Epithelial cell of esophagus (primary cell): ENCODE results near the genes AKR1C4, CALML5 and ASB13.

- RRBS, result no CpG with 5 or more reads among the region's 7 CpGs
Observed at GRCh38 chr10:5017696-5018545, 14.3 kb upstream of the AKR1C2 start.

DNA sequence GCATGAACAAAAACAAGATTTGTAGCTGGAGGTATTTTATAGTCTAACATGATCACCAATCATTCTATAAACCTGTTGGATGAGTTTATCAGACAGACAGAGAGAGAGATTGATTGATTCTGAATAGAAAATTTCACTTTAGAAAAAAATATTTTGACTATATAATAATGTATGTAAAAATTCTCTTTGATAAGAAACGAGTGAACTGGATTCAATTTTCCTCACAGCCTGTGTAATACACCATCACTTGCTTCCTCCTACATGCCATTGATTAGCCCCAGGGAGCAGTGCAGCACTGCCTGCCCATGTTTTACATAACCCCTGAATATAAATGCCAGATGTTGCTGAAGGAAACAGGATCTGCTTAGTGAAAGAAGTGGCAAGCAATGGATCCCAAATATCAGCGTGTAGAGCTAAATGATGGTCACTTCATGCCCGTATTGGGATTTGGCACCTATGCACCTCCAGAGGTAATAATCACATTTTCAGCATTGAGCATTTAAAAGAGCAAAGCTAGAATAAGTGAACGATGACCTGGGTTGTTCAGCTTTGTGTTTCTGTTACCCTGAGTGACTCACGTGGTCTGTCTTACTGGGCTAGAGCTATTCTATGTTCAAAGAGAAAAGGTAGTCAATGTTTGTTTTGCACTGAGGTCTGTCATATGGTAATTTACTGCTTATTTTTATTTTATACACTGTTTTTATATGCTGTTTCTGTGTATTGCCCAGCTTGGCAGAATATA, at the start of gene AKR1C4:
Gene AKR1C4, plus strand, starts transcription at position 356 of the 742 bp plus-strand sequence.
- RRBS, result no CpG with 5 or more reads among the region's 5 CpGs

DNA sequence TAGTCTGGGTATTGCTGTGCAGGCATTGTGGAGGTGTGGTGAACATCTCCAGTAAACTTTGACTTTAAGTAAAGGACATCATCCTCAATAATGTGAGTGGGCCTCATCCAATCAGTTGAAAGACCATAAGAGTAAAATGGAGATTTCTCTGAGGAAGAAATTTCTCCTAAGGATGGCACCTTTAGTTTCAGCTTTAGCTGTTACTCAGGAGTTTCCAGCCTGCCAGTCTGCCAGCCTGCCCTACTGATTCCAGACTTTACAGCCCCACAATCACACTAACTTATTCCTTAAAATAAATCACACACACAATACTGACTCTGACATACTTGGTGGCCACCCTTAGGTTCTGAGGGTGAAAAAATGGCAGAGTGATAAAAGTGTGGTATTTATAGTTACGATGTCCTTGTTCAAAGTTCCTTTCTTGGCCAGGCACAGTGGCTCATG, 2.5 kb upstream of the TUBAL3 start:
- RRBS, result no CpG with 5 or more reads among the region's 1 CpG

DNA sequence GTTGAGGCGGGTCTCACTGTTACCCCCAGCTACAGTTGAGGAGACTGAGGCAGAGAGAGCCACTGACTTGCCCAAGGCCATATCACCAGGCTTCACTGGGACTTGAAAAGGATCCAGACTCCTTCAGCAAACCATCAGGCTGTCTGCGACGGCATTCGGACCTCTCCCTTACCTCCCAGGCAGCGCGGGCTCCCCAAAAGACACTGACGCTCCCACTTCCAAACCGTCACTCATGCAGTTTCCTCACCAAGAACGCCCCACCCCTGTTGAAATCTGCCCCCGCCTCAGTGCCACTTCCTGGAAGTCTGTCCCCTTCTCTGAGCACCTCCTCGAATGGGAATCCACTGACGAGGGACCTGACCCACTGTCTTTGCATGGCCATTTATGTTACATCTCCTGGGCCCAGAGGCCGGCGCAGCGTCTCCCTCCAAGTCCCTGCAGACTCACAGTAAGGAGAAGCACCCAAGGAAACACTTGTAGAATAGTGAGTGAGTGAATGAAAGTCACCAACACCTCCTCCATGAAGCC, 11.9 kb downstream of the CALML5 start:
- RRBS, result no CpG with 5 or more reads among the region's 15 CpGs

DNA sequence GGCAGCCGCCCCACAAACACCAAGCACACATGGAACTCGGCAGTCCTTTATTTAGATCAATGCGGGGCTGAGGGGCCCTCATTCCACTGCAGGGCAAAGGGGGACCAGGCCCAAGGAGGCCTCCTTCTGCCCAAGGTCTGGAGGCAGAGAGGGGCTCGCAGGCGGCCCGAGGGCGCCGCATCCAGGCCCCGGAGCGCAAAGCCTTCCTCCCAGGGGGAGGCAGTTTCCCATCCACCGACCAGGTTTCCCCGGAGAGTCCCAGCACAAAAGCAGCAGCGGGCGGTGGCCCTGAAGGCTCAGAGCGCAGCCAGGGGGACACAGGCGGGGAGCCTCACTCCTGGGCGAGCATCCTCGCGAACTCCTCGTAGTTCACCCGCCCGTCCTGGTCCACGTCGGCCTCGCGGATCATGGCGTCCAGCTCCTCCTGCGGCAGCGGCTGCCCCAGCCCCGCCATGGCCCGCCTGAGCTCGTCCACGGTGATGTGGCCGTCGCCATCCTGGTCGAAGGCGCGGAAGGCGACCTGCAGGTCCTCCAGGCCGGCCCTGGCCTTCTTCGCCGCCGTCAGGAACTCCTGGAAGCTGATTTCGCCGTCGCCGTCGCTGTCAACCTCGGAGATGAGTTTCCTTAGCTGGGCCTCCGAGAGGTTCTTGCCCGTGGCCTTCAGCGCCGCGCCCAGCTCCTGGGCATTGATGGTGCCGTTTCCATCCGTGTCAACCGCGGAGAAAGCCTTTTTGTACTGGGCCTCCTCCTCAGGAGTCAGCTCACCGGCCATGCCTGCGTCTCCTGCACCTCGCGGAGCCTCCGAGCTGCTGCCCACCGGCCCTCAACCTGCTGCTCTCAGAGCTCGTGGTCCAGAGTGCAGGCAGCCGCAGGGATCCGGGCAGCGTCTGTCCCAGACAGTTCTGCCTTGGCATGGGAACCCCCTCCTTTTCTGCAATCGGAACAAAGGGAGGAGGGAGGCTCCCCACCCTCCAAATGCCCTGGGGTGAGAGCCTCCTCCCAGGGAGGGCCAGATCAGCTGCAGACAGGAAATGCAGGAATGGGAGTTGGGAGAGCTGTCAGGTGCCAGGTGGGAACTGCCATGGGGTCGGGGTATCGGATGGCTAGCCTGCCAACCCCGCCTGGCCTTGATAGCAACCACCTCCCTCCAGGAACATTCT, at the start of gene CALML5:
Gene CALML5, minus strand, starts transcription at position 904 of the 1,160 bp plus-strand sequence.
- RRBS, result 69% methylated on average over 13 of the region's 72 CpGs

DNA sequence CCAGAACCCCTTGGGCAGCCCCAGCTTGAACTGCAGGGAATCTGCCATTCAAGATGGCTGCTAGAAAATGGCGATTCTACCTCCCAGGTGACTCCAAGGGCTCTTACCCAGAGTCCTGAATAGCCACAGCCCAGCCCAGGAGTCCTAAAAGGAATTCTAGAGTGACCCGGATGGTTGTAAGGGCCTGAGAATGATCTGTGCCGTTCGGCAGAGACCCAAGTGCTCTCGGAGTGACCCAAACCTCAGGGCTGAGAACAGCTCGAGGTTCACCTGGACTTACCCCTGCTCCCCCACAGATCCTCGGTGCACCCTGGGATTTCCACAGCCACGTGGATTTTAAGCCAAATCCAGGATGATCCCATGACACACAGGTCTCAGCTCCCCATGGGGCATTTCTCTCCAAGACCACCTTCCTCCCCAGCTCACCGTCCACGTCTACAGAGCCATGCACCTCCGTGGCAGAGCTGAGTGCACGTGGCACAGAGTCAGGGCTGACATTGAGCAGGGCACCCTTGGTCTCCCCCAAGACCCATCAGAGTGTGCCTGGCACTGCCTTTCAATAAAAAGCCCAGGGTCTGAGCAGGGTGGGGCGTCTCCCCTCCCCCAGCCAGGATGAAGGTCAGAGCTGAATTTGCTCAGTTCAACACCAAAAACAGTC, 29.2 kb downstream of the CALML3 start:
- RRBS, result no CpG with 5 or more reads among the region's 13 CpGs

- RRBS, result no CpG with 5 or more reads among the region's 8 CpGs
Observed at GRCh38 chr10:5587075-5587393, 62.3 kb downstream of the CALML3 start.

DNA sequence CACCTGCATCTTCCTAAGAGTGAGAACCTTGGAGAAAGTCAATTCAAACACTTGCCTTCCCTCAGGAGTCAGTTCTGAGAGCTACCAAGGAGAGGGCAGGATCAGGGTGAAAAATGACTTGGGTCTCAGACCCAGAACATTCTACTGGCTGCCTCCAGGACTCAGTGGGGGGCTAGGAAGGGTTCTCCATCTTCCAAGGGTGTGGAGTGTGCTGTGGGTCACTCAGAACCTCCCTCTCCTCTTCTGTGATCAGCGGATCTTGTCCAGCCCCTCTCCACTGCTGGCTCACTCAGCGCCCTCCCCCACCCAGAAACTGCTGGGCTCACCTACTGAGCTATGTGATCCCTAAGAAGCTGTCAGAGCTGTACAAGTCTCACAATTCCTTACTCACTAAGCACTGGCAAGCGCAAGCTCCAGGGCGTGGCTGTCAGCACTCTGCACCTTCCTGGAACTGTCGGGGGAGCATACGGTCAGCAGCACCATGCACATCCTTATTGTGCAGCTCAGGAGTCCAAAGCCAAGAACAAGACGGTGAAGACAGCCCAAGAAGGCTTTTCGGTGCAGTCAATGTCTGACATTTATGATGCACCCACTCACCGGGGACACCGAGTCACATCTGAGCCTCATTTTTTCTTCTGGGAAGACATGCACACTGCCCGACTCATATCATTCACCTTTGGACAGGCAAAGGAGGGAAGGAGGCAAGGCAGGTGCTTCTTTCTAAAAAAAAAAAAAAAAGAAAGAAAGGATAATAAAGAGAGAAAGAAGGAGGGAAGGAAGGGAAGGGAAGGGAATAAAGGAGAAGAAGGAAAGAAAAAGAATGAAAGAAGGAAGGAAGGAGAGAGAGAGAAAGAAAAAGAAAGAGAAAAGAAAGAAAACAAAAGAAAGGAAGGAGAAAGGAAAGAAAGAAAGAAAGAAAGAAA, 56.4 kb downstream of the ASB13 start:
- RRBS, result no CpG with 5 or more reads among the region's 11 CpGs

GRCh38 chr10:5643354-5643675, 23.1 kb downstream of the ASB13 start:
- RRBS, result no CpG with 5 or more reads among the region's 3 CpGs

DNA sequence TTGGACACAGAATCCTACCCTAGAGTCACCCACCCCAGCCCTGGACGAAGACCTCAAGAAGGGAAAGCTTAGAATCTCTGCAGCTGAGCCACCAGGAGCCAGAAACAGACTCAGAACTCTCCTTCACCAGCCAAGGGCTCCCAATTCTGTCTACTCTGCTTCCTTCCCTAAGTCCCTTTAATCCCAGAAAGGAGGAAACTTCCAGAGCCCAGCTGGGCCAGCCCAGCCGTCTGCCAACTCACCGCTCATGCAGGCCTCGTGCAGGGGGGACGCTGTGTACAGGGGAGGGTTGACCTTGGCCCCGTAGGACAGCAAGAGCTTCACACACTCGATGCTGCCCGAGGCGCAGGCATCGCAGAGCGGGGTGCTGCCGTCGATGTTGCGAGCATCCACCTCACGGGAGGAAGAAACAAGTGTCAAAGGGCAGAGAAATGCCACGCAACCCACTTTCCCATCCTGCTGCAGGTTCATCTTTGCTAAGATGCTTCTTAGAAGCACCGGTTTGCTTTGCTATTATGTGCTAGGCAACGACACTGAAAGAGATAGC, 15.4 kb downstream of the ASB13 start:
- RRBS, result no CpG with 5 or more reads among the region's 18 CpGs

GRCh38 chr10:5665376-5665753, 1.0 kb downstream of the ASB13 start:
- RRBS, result no CpG with 5 or more reads among the region's 3 CpGs

DNA sequence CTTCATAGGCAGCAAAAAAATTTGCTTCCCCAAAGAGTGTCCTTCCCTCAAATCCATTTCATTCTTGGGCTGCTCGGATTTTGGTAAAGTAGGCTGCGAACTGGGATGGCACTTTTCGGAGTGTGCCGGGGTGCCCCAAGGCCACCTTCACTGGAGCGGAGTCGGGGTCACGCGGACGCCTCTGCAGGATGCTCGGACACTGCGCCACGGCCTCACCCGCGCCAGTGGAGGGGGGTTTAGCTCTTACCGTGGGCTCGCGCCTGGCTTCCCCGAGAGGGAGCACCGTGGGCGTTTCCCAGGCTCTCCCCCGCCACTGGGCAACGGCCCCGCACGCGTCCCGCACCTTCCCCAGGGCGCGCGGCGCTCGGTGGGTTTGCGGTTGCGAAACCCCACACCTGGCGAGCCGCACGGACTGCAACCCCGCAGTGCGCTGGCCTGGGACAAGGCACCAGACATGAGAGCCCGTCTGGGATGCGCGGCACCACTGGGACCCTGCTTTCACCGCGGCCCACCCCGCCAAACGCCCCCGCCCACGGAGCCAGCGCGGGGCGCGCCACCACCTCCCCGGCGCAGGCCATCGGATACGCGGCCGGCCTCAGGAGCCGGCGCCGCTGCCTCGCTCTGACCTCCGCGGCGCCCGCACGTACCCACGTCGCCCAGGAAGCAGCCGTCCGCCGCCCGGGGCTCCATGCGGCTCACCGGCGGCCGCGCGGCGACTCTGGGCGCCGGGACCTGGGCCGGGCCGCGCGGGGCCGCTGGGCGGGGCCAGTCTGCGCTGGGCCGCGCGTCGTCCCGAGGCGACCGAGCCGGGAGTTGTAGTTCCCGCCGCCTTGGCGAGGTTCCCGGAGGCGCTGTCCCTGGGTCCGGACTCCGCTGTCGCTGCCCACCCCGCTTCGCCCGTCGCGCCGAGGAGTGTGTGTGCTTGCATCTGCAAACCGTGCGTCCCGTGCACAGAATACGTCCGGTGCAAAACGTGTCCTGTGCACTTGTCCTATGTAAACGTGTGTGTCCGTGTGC, at the start of gene ASB13:
Gene ASB13, minus strand, starts transcription at position 734 of the 1,017 bp plus-strand sequence.
- RRBS, result under 1% methylated on average over 39 of the region's 118 CpGs

DNA sequence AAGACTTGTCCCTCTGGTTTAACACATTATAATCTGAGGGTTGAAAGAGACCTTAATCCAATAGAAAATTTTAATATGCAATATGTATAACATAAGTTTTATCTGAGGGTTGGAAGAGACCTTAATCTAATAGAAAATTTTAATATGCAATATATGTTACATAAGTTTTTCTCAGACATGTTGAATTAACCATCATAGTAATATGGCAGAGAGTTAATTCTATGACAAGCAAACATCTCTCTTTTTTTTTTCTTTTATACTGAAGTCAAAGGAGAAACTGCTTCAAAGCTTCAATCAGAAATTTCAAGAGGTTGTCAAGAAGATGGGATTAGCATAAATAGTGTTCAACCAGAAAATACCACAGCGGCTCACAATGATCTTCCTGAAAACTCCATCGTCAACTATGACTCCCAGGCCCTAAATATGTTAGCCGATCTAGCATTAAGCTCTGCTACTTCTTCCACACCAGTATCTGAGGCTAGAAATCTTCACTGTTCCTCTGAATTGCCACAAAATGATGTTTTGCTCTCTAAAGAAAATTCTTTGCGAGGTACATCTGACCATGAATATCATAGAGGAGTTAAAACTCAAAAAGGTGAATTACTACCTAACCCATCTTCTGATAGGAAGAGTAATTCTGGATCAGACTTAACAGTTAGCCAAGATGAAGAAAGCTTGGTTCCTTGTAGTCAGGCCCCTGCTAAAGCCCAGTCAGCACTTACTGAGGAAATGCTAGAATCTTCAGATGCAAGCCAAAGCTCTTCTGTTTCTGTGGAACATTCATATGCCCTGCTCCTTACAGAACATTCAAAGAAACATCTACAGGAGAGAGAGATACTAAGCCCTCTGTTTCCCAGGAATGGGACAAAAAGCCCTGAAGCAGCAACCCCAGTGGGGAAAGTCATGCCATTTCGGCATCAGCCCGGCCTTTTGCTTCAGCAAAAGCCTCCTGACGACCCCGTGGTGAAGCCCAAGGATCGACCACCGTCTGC, 55.0 kb downstream of the TASOR2 start:
- RRBS, result no CpG with 5 or more reads among the region's 10 CpGs

- RRBS, result no CpG with 5 or more reads among the region's 5 CpGs
Observed at GRCh38 chr10:5747093-5747675, 62.5 kb downstream of the TASOR2 start.

GRCh38 chr10:5766410-5766972, 46.7 kb downstream of the GDI2 start:
- RRBS, result no CpG with 5 or more reads among the region's 5 CpGs

DNA sequence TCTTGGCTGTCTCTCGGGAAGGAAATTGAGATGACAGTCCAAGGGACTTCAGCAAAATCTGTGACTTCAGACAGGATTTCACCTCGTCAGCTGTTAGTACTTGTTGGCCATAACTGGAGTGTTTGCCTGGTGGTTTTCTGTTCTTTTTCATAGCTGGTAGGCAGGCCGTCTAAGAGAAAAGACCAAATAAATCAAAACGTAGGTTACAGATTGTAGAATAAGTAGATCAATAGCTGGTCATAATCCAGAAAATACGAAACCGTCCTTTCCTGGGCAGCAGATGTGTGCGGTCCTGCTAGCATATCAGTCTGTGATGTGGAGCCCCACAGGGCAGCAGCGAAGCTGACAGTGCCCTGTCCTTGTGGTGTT, 41.9 kb downstream of the IL15RA start:
- RRBS, result no CpG with 5 or more reads among the region's 8 CpGs

DNA sequence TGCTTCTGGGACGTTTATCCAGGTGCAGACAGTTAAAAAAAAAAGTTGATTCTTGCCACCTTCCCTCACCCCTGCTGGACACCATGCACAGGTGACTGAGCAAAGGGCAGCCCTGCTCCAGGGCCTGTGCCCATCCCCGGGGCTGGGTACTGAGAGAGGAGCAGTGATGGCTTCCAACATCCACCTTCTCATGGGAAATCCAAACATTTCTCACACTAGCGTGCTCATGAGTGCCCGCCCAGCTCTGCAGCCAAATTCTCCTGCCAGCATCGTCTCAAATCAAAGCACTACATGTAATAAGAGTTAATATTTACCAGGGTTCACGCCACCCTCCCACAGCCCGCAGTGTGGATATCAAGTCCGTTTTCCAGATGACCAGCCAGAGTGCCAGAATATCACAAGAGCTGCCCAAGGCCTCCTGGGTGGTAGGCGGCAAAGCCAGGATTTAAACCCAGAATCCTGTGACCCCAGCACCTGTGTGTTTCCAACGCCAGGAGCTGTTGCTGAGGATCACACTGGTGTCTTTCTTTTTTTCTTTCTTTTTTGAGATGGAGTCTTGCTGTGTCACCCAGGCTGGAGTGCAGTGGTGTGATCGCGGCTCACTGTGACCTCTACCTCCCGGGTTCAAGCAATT, 12.0 kb downstream of the IL15RA start:
- RRBS, result no CpG with 5 or more reads among the region's 13 CpGs

- RRBS, result no CpG with 5 or more reads among the region's 7 CpGs
Observed at GRCh38 chr10:5968824-5969344, 8.5 kb downstream of the IL15RA start.

GRCh38 chr10:5971071-5971768, 6.1 kb downstream of the IL15RA start:
- RRBS, result no CpG with 5 or more reads among the region's 10 CpGs

DNA sequence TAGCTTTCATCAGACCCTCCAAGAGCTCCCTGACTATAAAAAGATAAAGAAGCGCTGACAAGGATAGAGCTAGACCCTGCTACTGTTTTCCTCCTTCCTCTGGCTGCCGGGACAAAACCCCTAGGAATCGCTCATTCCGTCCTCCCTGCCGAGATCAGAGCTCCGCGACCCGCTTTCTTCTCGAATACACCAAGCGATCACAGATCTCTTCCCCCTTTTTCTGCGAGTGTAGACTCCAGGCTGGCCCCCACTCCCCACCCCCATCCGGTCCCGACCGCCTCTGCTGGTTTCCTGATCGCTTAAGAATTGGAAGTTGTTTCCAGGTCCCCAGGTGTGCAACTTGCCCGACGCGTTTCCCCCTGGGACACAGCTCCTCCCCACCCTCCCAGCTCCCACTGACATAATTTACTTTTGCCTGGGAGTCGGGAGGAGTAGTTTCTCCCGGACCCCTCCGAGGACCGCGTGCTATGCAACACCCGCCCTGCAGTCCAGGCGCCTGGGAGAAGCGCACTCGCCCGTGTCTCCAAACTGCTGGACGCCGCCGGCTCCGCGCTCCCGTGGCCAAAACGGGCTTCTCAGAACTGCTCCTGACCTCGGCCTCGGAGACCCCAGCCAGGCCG, 693 bp downstream of the IL15RA start:
- RRBS, result 0% methylated on average over 9 of the region's 38 CpGs